ENCODE data around the genes BCL7A, ZCCHC8 and HCAR2.

GRCh38 chr12:121819884-121820213 lies 16.0 kb downstream of the SETD1B start:
- PRO-cap, result no peak
- RAMPAGE, long total RNA, 2 experiments, result no peak in any of the 2 experiments

DNA sequence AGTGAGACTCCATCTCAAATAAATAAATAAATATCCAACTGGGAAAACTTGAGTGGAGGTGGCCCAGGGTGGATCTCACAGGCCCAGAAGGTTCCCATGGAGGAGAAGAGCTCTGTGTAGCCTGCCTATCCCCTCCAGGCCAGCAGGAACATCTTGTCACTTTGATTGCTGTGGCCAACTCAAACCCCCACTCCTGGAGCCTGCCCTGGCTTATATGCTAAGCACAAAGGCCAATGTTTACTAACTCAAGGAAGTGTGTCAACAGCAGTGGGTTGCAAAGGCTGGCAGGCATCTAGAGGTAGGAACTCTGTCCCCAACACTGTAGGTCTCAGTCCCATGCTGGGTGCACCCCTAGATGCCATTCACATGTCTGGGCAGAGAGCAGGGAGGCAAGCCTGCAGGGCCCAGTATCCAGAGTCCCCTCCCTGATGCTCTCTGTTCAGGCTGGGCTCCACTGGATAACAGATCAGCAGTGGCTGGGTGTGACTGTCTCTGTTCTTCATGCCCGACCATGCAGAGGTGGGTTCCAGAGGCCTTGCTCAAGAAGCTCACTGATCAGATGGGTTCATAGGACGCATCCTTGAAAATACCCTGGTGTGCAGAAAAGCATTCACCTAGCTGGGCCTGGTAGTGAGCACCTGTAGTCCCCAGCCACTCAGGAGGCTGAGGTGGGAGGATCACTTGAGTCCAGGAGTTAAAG lies 1.6 kb upstream of the HPD start:
- PRO-cap, result no peak
- RAMPAGE, long total RNA, 2 experiments, result no peak in any of the 2 experiments

DNA sequence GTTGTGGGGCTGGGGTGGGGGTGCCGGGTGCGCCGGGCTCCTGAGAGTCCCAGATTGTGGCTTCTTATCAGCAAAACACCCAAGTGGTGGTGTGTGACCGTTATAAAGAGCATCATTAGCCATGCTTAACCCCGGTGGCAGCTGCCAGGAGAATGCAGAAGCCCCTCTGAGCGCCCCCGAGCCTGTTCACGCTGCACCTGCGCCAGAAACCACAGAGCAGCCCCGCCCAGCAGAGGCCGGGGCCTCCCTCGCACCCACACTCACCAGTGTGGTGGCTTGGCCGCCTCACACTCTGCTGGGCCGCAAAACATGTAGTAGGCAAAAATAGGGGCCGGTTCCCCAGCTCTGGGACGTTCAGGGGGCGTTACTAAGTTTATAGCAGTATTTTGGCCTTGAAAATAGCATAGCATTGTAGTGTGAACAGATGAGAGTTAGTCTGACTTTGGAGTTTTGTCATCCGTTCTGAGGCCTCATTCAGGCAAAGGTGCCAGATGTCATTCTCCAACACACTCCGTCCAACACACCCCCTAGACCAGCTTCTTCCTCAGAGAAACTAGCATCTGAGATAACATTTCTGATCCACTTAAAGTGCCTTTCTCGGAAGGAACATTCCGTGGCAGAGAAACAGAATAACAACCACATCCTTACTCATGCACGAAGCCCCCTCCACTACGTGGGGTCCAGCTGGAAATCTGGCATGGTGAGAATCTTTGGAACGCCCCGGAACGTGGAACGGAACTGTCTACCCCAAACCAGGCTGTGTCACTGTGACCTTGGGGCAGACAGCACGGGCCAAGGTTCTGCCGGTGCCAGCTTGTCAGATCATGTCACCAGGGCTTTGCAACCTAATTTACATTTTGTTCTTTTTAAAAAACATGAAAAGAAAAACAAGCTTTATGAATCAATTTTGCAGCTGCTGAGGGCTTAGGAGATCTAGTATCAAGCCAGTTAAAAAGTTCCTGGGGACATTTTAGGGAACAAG lies 17.2 kb upstream of the BCL7A start:
- PRO-cap, result no peak
- RAMPAGE, long total RNA, 2 experiments, result no peak in any of the 2 experiments

DNA sequence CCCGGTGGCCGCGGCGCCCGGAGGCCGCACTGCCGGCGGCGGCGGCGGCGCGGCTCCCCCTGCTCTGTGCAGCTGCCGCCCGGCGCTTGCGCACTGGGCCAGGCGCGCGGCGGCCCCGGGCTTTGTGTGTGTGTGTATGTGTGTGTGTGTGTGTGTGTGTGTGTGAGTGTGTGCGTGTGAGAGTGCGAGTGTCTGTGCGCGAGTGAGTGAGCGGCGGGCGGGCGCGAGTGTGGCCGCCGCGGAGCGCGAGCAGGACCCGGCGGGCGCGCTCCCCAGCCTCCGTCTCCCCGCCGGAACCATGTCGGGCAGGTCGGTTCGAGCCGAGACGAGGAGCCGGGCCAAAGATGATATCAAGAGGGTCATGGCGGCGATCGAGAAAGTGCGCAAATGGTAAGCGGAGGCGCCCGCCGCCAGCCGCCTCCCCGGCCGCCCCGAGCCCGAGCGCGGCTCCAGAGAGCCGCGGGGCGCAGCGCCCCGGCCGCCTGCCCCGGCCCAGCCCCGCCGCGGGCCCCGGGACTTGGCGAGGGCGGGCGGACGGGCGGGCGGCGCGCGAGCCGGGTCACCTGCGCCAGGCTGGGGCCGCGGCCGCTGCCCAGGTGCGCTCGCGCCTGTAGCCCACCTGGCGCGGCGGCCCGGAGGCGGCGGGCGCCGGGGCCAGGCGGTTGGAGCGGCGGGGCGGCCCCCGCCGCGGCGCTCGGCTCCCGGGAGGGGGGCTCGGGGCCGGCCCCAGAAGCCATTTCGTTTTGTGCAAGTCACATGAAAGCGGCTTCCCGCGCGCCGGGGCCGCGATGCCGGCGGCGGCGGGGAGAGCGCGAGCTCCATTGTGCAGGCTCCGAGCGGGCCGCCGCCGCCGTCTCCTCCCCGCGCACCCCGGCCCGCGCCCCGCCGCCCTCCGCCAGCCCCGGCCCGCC lies at the start of gene BCL7A:
Gene BCL7A (plus strand): TSS at position 91 of the 911 bp plus-strand sequence.
- PRO-cap, result bidirectional peak, plus-strand start at position 205 of the sequence, minus-strand start at position 87 of the sequence; unidirectional peak, plus-strand start at position 788 of the sequence
- RAMPAGE, long total RNA, 2 experiments, result start-site peak on the plus strand in 1 of 2 experiments, centred at position 173 of the sequence, 120 reads per replicate

DNA sequence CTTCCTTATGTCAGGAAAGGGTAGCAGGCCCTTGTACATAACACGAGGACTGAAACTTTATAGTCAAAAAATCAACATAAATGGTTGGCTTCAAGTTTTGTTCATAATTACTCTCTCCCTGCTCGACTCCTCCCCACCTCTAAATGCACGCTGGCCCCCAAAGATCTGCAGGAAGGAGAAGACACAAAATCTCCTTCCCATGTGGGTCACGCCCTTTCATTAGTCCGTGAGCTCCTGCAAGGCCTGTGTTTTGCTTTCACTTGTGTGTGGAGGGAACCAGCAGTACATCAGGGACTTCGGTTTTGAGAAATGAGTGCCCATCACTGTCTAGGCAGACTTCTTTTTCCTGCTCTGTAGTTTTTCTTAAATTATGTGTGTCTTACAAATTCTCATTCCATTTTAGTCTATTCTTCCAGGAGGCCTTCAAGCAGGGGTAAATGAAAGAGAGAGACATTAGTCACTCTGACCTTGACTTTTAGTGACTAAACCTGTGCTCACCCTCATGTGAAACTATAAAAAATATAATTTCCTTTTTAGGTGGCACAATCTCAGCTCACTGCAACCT lies 30.0 kb downstream of the MLXIP start:
- PRO-cap, result no peak
- RAMPAGE, long total RNA, 2 experiments, result no peak in any of the 2 experiments

- PRO-cap, result no peak
- RAMPAGE, long total RNA, 2 experiments, result no peak in any of the 2 experiments
Observed at GRCh38 chr12:122319227-122319542, 52.9 kb upstream of the VPS33A start.

- PRO-cap, result no peak
- RAMPAGE, long total RNA, 2 experiments, result no peak in any of the 2 experiments
Observed at GRCh38 chr12:122420942-122421234, 1.6 kb downstream of the CLIP1 start.

GRCh38 chr12:122473643-122474168 lies 27.0 kb downstream of the ZCCHC8 start:
- PRO-cap, result no peak
- RAMPAGE, long total RNA, 2 experiments, result no peak in any of the 2 experiments

DNA sequence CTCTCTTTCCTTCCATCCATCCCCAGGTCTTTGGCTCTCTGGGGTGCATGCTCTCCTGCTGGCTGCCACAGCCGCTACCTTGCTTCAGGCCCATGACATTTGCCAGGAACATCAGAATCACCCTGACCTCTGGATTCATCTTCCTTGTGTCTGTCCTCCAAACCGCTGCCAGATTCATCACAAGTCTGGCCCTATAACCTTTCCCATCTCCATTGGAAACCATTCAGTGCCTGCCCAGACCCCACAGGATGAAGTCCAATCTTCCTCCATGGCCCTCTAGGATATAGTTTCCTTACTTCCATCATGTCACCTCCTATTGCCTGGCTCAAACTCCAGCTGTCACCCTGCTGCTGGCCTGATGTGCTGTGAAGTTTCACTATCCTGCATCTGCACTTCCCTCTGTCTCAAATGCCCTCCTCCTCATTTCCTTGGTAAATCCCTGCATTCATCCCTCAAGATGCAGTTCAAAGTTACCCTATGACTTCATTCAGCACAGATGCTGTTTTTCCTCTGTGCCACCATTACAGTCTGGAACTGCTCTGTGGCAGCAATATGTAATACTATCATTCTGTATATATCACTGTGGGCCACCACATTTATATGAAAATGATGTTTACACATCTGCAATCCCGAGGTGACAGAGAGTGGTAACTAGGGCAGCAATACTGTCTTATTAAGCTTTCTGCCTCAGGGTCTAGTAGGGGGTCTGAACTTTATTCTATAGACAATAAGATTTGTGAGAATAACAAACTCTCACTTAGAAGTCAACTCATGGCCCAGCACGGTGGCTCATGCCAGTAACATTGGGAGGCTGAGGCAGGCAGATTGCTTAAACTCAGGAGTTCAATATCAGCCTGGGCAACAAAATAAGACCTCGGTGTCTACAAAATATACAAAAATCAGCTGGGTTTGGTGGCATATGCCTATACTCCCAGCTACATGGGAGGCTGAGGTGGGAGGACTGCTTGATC lies 24.9 kb downstream of the ZCCHC8 start:
- PRO-cap, result no peak
- RAMPAGE, long total RNA, 2 experiments, result no peak in any of the 2 experiments

DNA sequence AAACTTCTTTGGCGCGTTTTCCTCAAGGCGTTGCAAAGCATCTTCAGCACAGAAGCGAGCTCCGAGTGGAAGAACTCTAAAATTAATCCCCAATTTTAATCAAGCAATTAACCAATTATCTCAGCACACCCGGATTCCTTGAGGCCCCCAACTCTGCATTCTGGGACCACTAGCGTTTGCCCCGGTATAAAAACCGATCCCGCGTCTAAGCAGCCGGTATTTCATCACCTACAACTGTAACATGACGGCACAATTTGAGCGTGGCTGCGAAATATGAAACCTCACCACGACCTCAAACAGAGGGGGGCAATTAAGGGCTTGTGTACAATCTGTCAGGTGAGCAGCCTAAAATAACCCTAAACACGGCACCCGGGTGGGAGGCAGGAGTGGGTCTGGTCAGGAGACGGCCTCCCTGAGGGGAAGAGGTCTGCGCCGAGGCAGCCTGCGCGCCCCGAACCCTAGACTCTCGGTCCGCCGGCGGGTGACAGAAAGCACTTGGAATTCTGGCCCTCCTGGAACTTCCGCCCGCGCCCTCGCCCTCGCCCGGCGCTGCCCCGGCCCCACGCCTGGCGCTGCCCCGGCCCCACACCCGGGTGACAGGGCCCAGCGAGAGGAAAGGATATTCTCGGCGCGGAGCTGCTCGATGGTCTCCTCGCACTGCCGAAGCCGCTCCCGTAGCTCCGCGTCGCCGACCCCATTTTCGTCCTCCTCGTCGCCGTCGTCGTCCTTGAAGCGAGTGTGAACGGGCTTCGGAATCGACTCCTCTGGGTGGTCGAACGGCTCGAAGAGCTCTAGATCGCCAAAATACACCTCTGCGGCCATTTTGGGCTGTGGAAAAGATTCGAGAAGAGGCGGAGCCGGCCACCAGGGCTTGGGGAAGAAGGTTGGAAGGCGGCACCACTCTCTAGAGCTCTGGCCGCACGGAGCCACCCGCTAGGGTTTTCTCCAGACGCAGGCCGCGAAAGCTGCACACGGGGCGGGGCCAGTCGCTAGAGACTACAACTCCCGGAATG lies at the start of gene ZCCHC8:
Gene ZCCHC8 (minus strand): TSS at position 914 of the 1,013 bp plus-strand sequence.
- PRO-cap, result bidirectional peak, plus-strand start at position 461 of the sequence, minus-strand start at position 466 of the sequence; bidirectional peak, plus-strand start outside the sequence, minus-strand start at position 914 of the sequence
- RAMPAGE, long total RNA, 2 experiments, result start-site peak on the minus strand in 2 of 2 experiments, centred at positions 836 to 917 of the sequence, 17 to 211 reads per replicate

DNA sequence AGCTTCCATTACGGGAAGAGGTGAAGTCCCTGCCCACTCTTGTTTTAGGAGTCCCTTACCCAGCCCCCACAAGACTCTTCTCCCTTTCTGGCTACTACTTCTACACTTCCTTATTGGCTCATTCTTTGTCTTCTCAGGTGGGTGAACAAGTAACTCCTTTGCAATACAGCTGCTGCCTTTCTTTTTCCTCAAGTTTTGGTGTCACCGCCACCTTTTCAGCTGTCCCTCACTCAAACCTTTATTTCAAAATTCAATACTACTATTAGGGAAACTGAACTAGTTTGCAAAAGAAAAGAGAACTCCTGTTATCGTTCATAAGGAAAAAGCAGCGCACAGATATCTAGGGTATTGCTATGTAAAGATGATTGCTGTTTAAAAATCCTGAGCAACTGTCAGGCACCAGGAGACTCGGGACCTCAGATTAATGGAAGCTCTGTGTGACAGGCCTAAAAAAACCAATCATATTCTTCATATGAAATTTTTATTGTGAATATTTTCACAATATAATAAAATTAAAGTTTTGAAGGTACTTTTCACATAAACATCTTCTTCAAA lies 6.0 kb downstream of the RSRC2 start:
- PRO-cap, result no peak
- RAMPAGE, long total RNA, 2 experiments, result no peak in any of the 2 experiments

- PRO-cap, result no peak
- RAMPAGE, long total RNA, 2 experiments, result no peak in any of the 2 experiments
Observed at GRCh38 chr12:122702761-122703750, at the start of gene HCAR2. HCAR2 (minus strand) TSS chr12:122703357.

DNA sequence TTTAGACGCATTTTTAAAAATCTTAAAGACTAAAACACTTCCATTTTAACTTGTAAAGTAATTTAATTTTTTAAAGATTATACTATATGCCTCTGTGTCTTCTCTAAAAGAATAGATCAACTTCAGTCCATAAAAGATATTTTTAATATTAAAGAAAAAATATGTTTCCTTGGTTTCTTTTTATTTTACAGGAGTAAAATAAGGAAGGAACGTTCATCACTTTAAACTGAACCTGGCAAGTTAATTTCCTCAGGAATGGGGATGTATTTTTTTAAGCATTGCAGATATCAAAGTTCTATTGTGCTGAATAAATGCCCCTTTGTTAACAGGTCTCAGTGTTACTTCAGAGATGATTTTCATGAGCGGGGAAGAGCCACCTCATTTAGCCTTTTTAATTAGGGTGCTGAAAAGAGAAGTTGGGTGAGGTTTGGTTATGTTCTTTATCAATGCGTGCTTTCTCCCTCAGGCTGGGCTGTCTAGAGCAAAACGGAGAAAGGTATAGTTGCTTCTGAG lies 8.1 kb upstream of the HIP1R start:
- PRO-cap, result no peak
- RAMPAGE, long total RNA, 2 experiments, result no peak in any of the 2 experiments

DNA sequence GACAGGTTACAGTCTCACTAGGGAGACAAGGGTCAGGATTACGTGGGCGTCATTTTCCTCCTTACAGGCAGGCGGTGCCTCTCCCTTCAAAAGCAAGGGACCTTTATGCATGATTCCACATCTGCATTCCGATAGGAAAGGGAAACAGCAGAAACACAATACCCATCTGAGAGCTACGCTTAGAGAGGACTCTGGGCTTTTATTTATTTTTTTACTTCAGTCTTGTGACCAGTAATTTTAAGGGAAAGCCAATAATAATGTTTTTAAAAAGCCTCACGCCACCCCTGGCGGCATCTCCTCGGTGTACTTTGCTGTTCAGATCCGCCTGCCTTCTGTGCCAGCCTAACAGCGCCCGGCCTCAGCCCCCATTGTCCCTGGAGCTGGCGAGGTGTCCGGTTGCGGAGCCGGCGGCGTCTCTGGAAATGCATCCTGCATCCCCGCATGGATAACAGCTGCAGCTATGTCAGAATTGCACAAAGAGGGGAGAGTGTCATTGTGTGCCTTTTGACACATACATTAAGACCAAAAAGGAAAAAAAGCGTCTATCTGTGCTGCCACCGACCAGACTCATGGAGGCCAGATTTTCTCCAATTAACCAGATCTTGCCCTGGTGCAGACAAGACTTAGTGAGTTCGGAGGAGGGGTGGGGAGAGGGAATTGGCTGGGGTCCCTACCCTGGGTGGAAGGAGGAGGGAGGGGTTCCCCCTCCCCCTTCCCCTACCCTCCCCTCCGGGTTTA lies 707 bp upstream of the HIP1R start:
- PRO-cap, result unidirectional peak, plus-strand start at position 368 of the sequence
- RAMPAGE, long total RNA, 2 experiments, result no peak in any of the 2 experiments

DNA sequence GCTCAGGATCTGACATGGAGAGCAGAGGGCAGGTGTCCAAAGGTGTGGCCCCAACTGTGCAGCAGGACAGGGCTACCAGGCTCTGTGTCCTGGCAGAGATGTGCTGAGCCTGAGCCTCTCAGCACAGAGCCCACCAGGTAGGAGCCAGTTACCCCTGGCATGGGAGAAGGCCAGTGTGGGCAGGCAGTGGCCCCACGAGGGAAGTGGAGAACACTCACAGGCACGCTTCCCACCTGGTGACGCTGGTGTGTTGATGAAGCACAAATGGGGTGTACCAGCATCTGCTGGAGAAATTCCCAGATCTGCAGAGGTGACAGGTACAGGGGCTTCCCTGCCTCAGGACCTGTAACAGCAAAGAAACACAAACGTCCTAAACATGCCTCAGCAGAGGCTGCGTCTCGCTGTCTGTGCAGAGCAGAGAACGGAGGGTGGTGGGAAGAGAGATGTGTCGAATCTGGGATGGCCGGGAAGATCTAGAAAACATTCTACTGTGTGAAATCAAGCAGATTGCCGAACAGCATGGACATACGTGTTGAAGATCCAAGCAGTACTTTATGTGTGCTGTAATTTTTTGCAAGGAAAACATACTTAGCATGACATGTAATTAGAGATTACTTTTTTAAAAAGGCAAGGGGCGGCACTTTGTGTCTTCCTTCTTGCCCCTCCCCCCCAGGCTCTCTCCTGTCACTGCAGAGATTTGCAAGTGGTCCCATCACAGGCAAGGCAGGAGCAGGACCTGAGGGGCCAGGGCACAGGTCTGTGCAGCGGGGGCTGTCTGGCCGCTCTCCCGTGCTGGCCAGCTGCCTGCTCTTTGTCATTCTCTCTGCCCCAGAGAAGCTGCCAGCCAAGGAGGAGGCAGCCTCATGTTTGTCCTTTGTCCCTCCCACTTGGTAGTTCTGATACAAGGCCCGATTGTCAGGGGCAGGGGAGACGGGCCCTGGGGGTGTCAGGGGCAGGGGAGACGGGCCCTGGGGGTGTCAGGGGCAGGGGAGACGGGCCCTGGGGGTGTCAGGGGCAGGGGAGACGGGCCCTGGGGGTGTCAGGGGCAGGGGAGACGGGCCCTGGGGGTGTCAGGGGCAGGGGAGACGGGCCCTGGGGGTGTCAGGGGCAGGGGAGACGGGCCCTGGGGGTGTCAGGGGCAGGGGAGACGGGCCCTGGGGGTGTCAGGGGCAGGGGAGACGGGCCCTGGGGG lies 17.4 kb downstream of the HIP1R start:
- PRO-cap, result no peak
- RAMPAGE, long total RNA, 2 experiments, result no peak in any of the 2 experiments

GRCh38 chr12:122858676-122859753 lies 23.8 kb downstream of the HIP1R start:
- PRO-cap, result no peak
- RAMPAGE, long total RNA, 2 experiments, result no peak in any of the 2 experiments

DNA sequence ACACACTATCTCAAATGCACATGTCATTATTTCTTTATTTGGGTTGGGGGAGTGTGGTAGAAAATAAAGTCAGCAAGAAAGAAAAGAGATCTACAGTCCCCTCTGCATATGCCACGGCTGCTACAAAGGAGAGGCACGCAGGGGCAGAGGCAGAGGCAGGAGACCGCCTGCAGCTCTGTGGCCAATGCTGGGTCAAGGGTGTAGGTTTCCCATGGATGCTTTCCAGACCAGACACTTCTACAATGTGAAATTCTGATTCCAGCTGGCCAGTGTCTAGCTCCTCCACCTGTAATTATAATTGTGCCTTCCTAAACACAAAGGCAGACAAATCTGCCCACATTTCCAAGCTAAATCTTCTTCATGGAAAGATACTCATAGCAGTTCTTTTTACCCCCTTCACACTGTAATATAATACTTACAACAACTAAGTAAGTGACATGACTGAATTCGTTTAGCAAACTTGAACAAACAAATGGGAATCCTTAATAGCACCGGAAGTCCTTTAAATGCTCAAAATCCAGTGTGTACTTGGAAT lies 19.1 kb downstream of the VPS37B start:
- PRO-cap, result no peak
- RAMPAGE, long total RNA, 2 experiments, result no peak in any of the 2 experiments

- PRO-cap, result no peak
- RAMPAGE, long total RNA, 2 experiments, result no peak in any of the 2 experiments
Observed at GRCh38 chr12:122893362-122894109, 2.4 kb downstream of the VPS37B start.

DNA sequence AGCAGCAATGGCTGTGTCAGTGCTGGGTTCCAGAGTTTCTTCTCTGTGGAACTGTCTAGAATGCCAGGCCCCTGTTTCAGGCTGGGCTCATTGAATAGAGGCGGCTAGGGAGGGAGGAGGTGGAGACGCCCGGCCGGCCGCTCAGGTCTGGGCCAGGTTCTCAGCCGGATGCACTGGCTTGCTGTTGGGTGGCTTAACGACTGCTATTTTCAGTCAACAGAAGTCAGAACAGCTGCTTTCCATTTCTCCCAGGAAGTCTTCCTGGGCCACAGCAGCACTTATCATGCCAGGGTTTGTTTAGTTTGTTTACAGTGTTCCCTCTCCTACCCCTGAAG lies 26.0 kb upstream of the VPS37B start:
- PRO-cap, result no peak
- RAMPAGE, long total RNA, 2 experiments, result no peak in any of the 2 experiments

DNA sequence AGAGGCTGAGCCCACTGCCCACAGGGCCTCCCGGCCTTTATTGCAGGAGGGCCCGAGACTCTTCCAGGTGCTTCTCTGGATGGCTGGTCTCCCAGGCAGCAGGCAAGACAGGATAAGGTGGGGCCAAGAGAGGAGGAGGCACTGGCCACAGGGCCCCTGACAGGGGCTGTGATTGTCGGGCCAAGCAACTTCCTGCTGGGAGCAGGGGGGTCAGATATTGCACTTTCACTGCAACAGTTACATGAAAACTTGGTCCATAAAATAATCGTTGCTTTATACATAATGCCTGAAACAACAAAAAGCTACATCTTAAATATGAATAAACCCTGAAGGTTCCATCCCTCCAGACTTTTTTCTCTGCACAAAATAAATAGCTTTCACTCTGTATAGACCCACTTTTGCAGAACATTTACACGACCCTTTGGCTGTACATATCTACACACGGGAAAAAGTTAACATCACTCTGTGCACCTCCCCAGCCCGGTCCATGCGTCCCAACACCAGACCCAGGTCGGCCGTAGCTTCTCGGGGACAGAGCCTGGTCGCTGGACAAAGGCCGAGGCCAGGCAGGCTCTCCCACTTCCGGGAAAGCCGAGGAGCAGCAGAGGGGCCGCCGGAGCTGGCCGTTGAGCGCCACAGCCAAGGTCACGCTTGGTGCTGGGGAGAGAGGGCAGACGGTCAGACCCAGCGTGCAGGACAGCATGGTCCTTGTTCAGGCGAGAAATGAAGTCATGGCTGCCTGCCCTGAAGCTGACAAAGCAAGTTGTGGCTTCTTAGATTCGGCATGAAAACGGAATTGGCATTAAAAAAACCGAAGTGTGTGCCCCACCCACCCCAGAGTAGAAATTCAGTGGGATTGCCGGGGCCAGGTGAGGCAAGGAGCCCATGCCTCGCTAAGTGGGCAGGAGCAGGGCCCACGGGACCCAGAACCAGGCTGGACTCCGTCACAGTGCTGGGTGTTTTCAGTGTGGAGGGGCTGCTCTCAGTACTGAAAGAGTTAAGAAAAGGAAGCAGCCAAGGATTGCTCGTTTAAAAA lies 4.0 kb downstream of the ARL6IP4 start:
- PRO-cap, result no peak
- RAMPAGE, long total RNA, 2 experiments, result no peak in any of the 2 experiments